ENCODE measurements around a stretch of chr18.

GRCh38 chr18:68985245-68985933 lies 187.5 kb downstream of the CCDC102B start:
- RRBS = no CpG with 5 or more reads among the region's 2 CpGs

- RRBS = no CpG with 5 or more reads among the region's 2 CpGs
These were observed 13.8 kb upstream of the CD226 start for GRCh38 chr18:69961536-69961880.

GRCh38 chr18:70047973-70048310 lies 100.3 kb upstream of the CD226 start:
- RRBS = no CpG with 5 or more reads among the region's 2 CpGs

GRCh38 chr18:70296178-70296634 lies 7.4 kb downstream of the SOCS6 start:
- RRBS = no CpG with 5 or more reads among the region's 9 CpGs

DNA sequence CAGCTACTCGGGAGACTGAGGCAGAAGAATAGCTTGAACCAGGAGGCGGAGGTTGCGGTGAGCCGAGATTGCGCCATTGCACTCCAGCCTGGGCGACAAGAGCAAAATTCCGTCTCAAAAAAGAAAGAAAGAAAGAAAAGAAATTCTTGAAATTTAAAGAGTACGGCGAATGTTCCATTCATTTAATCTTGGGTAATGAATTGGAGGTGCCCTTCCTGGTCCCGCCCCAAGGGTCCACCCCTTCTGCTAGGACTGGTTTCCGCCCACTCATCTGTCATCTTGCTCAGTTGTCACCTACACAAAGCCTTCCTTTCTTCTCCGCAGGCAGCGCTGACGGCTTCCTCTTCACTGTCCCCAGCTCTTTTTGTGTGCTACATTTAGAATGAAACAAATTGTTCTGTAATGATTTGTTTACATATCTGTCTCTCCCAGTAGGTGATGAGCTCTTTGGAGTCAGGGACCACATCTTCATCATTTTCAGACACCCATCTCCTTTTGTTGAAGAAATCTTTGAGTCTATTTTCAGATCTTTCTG lies 92.6 kb downstream of the SOCS6 start:
- RRBS = no CpG with 5 or more reads among the region's 14 CpGs

GRCh38 chr18:70469631-70470396 lies 181.0 kb downstream of the SOCS6 start:
- RRBS = no CpG with 5 or more reads among the region's 10 CpGs

GRCh38 chr18:70745620-70745994 lies 456.8 kb downstream of the SOCS6 start:
- RRBS = no CpG with 5 or more reads among the region's 3 CpGs

DNA sequence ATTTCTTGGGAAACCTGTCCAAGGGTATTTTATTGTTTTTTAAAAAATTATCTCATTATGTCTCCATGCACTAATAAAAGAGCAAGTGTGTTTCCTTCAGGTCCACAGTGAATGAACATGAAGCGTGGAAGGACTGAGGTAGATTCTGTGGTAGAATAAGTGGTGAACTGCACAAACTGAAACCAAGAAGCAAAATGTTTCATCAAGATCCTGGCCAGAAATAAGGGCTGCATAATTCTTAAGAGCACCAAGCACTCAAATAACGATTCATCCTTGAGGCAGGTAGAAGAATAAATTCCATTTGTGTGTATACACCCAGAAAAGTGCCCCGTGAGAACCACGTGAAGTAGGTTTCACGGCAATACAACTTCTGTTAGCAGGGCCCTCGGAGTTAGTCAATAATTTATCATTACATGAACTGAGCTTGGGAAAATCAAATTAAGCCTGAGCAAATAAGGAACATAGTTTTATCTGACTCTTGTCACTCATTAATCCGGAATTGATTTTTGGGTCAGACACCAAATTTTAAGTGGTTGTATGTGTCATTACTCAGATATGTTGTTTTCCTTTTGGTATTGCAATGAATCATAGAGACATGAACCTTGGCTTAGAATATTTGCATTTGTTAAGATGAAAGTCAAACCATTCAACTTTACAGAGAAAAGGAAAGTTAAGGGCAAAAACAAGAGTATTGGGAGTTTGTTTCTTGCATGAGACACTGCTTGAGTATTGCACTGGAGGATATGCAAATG lies 472.5 kb upstream of the NETO1 start:
- RRBS = no CpG with 5 or more reads among the region's 7 CpGs

DNA sequence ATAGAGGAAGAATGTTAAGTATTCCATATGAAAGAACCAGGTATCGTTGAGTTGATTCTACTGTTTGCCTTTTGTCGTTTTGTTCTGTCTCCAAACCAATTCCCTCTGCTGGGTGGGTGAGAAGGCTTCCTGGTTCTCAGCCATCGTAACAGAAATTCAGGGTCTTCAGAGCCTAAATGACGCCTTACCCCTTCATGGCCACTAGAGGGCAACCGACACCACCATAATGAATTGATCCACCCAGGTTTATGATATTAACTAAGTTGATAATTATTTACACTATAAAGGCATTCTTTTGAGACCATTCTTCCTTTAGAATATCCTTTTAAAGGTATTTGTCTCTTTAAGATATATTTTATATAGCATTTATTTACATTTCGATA lies 48.0 kb downstream of the TIMM21 start:
- RRBS = no CpG with 5 or more reads among the region's 6 CpGs

GRCh38 chr18:74241986-74242301 lies 49.8 kb downstream of the CYB5A start:
- RRBS = no CpG with 5 or more reads among the region's 3 CpGs

- RRBS = no CpG with 5 or more reads among the region's 4 CpGs
These were observed 2.1 kb downstream of the CYB5A start for GRCh38 chr18:74289758-74290023.

- RRBS = no CpG with 5 or more reads among the region's 3 CpGs
These were observed 1.2 kb downstream of the C18orf63 start for GRCh38 chr18:74316822-74317281.

GRCh38 chr18:74634130-74635038 lies 36.7 kb downstream of the ZNF407 start:
- RRBS = no CpG with 5 or more reads among the region's 20 CpGs

DNA sequence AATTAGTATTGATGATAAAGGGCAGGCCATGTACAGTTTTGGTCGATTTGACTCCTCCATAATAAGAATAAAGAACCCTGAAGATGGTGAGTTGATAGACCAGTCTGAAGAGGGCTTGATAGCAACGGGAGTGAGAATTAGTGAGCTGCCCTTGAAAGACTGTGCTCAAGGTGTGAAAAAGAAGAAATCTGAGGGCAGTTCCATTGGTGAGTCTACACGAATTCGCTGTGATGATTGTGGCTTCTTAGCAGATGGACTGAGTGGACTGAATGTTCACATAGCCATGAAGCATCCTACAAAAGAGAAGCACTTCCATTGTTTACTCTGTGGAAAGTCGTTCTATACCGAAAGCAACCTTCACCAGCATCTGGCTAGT lies 37.4 kb downstream of the ZNF407 start:
- RRBS = no CpG with 5 or more reads among the region's 6 CpGs

- RRBS = no CpG with 5 or more reads among the region's 8 CpGs
These were observed 199.5 kb downstream of the ZNF407 start for GRCh38 chr18:74796942-74797816.

DNA sequence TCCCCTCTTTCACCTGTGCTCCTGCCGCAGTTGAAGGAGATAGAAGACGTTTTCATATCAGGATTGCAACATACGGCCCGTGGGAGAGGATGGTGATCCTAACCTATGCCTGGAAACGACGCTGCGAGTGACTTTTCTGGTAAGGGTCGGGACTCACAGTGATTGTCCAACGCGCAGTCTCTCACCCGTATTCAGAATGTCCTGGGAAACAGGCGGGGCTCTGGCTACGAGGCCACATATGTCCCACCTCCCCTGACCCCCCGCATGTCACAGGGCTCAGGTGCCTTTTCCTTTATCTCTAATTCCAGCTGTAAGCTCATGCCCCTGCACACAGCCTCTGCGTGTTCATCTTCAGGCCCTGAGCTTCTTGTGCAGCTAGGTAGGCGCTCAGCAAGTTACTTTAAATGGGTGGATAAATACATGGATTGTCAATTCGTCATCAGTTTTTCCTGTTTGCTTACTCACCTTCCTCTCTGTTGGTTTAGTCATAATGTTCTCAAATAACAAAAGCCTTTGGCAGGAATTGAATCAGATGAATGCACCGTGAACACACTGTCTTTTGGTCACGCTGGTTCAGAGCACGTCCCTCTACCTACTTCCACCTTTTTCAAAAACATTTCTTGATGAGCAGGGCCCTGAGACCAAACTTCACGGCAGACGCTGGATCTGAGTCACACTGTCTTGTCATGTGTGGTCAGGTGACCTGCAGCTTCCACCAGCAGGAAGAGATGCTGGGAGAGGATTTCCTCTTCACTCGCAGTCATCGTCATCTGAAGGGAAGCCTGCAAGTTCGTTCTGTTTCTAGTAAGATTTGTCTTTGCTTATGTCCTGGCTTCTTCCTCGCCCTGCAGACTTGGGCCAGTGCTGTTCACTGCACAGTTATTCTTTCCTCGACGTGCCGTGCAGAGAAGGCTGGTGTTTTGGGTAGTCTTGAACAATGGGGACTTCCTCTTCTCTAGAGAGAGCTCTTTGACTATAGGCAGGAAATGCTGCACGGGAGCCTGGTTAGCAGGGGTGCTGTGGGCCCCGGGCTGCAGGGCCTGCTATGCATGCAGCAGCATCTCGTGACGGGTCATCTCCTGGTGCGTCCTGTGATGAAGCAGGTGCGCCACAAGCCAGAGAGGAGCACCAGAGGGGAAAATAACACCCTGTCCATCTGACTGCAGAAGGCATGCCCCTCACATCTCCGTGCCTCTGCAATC lies 138.1 kb downstream of the PTGR3 start:
- RRBS = no CpG with 5 or more reads among the region's 36 CpGs

DNA sequence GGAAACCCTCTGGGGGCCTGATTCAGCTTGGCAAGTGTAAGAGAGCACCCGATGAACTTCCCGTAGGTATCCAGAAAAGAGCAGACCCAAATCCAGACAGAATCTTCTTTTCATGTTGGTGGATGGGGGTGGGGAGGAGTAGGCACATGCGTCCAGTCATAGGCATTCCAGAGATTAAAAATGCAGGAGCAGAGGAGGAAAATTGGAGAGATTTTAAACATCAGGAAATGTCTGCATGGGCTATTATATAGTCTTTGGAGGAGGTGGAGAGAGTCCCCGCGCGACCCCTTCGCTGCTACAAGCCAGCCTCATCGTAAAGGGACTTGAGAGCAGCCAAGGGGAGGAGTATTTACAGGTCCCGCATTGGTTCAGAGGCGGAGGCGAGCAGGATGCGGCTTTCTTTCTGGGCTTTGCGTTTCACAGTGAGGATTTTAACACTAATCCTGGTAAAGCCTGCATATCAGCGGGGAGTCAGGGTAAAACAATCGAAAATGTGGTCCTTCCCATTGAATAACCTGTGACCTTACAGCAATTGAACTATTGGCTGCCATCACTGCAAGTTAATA lies 20.2 kb downstream of the SMIM21 start:
- RRBS = no CpG with 5 or more reads among the region's 15 CpGs

DNA sequence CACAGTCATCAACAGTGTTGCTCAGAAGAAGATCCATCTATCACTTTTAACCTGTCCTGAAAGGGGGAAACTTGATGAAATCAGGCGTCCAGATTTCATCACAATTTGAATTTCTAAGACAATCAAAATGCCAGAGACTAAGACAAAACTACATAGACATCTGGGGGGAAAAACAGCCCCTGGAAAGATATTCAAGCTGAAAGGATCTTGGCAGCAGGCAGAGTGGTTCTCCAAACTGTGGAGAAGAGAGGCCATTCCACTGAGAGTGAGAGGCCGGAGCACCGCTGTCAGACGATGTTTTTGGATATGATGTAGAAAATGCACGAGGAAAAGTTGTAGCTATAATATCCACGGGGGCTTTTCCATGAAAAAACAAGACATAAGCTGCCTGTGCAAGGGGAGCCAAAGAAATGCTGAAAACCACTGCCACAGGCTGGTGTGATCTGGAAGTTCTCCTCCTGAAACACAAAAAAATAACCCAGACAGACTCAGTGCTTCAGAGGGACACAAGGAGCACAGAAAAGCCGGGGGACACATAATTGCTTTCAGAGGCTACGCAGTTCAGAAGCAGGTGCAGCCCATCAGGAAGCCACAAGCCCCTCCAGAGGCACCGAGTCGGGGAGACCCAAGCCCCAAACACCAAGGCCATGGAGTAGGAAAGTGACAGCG lies 98.4 kb downstream of the ZNF516 start:
- RRBS = no CpG with 5 or more reads among the region's 11 CpGs

DNA sequence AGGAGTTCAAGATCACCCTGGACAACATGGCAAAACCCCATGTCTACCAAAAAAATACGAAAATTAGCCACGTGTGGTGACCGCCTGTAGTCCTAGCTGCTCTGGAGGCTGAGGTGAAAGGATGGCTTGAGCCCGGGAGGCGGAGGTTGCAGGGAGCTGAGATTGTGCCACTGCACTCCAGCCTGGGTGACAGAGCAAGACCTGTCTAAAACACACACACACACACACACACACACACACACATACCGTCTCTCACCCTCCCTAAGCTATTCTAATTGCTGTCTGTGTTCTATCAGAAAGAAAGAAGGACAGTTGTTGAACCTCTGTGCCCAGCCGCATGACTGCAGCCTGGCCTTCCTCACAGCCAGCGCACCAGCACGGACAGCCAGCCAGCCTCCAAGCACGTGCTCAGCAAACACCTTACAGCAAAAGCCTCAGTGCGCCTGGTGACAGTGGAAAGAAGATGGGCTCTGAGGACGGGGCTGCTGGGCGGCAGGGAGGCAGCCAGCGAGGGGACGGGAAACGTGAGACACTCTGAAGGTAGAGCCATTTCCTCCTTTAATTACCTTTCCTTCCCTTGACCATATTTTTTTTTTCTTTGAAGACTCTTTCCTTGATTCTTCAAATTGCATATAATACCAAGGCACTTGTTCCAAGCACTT lies 58.1 kb downstream of the ZNF516 start:
- RRBS = no CpG with 5 or more reads among the region's 16 CpGs

- RRBS = no CpG with 5 or more reads among the region's 51 CpGs
These were observed 2.2 kb downstream of the ZNF516 start for GRCh38 chr18:76492618-76493496.

Measured in CMK (cell line).